Epithelial cell of prostate (primary cell): ENCODE results near the genes ENPEP, TIFA and LARP7.

- RRBS = no CpG with 5 or more reads among the region's 3 CpGs
Observed at GRCh38 chr4:107868691-107869511, 44.2 kb downstream of the SGMS2 start.

GRCh38 chr4:108009534-108010040 lies 19.9 kb downstream of the HADH start:
- RRBS = no CpG with 5 or more reads among the region's 5 CpGs

GRCh38 chr4:108036087-108036771 lies 46.5 kb downstream of the HADH start:
- RRBS = no CpG with 5 or more reads among the region's 9 CpGs

- RRBS = no CpG with 5 or more reads among the region's 12 CpGs
Observed at GRCh38 chr4:108165996-108166360, 2.8 kb downstream of the LEF1 start.

- RRBS = no CpG with 5 or more reads among the region's 5 CpGs
Observed at GRCh38 chr4:108651221-108651900, 962 bp downstream of the OSTC start.

GRCh38 chr4:108763296-108763595 lies 393 bp upstream of the ETNPPL start:
- RRBS = 34% methylated on average over 6 of the region's 8 CpGs

DNA sequence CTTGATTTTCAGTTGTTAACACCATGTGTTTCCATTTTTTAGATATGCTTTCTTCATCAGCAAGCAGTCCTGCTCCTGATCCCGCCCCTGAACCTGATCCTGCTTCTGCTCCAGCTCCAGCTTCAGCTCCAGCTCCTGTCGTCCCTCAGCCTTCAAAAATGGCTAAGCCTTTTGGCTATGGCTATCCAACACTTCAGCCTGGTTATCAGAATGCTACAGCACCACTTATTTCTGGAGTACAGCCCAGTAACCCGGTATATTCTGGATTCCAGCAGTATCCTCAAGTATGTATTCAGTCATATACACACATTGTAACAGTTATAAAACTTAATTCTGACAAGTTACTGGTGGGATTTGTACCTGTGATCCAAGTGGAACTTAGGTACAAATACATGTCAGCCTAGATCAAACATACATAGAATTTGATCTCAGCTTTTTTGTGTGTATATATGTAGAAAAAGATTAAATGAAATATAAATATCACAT lies 61.0 kb downstream of the SEC24B start:
- RRBS = no CpG with 5 or more reads among the region's 3 CpGs

- RRBS = no CpG with 5 or more reads among the region's 20 CpGs
Observed at GRCh38 chr4:109816114-109816643, 617 bp downstream of the GAR1 start.

DNA sequence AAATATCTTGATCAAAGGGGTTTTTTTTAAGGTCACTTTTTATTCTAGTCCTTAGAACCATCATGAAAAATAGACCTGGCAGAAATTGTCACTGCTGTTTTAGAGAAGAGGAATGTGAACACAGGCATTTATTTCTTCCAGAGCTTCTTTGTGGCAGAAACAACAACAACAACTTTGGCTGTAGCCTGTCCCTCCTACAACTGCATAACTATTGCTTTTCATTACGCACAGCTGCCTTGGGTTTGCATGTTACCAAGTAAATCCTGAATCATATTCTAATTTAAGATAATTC lies 73.2 kb downstream of the EGF start:
- RRBS = no CpG with 5 or more reads among the region's 1 CpG

GRCh38 chr4:110475694-110477004 lies at the start of gene ENPEP:
ENPEP (plus strand) TSS chr4:110476155.
- RRBS = 85% methylated on average over 7 of the region's 50 CpGs

DNA sequence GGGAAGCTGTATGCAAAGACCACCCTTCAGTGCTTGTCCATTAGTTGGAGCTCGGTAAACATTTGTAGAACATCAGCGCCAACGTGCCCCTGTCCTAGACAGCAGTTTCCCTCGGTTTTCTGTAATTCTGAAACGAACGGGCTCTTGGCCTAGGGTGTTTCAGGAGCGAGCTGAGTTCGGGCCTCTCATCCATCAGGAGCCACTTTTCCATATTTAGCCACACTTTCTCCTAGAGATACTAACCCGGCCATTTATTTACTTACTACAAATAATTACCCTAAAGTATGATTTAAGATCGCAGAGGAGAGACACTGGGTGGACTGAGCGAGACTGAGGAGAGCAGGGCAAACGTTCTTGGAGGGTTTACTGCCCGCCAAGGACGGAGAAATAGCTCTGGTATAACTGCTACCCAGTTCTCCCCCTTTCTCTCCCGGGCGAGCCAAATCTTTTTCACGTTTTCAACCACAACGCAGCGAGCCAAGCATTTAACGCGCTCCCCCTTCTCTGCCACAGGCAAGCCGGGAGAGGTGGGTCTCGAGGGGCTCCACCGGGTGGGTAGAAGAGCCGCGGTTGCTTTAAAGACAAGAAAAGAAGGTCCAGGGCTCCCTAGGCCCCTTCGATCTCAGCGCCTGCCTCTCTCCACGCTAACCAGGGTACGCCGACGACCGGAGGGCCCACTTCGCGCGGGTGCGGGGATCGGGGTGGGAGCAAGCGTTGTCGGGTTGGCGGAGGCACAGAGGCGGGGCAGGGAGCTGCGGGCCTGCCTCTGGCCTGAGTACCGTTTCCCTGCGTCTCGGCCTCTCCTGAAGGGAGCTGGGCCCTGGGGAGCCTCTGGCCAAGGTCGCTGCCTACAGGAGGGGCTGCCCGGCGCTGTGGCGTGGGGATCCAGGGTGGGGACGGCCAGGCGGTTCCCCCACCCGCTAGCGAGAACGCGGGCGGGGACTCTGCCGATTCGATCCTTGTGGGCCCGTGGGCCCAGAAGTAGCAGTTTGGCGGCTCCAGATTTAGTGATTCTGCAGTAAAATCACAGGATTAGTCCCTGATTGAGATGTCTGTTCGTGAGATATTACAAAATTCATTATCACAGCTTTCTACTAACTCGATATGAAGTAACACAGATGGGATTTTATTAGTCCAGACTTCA lies 10.9 kb upstream of the PITX2 start:
- RRBS = 21% methylated on average over 11 of the region's 63 CpGs

GRCh38 chr4:110693618-110693937 lies 70.7 kb upstream of the PITX2 start:
- RRBS = no CpG with 5 or more reads among the region's 3 CpGs

GRCh38 chr4:111337187-111337657 lies 714.3 kb upstream of the PITX2 start:
- RRBS = no CpG with 5 or more reads among the region's 17 CpGs

GRCh38 chr4:112279939-112280389 lies 5.7 kb downstream of the TIFA start:
- RRBS = no CpG with 5 or more reads among the region's 6 CpGs

DNA sequence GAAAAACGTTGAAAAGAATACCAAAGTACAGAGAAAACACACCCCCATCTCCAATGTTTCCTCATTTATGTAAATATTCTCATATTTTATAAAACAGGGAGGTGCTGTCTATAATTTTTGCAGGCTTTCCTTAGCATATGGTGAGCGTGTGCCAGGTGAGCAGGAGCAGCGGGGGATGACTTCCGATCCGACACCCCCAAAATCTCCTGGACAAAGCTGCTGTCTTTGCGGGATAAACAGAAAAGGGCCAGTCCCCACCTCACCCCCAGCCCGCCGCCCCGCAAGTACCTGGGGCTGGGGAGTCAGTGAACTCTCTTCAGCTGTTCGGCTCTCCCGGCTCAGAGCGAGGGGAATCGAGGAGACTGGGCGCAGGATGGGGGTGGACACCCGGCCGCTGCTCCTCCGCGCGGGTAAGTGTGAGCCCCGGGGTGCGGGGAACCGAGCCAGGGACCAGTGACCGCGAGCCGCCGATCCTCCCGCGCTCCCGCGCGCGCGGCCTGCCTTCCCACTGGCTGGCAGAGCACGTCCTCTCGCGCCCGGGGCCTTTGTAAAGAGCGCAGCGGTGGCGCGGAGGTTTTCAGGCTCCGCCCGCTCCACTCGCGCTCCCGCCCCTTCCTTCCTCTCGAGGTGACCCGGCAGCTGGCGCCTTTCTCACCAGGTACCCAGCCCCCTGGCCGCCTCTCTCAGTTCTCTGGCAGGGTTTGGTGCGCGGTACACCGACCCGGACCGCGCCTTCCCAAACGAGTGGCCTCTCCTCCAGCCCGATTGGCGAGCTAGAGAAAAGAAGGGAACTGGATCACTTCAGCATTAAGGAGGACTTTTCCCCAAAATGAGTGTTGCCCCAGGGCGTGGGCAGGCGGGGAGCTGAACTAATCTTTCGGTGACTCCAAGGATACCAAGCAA lies at the start of gene TIFA:
TSS of gene TIFA (minus strand) at position 553 of the 903 bp plus-strand sequence.
- RRBS = 2% methylated on average over 23 of the region's 62 CpGs

DNA sequence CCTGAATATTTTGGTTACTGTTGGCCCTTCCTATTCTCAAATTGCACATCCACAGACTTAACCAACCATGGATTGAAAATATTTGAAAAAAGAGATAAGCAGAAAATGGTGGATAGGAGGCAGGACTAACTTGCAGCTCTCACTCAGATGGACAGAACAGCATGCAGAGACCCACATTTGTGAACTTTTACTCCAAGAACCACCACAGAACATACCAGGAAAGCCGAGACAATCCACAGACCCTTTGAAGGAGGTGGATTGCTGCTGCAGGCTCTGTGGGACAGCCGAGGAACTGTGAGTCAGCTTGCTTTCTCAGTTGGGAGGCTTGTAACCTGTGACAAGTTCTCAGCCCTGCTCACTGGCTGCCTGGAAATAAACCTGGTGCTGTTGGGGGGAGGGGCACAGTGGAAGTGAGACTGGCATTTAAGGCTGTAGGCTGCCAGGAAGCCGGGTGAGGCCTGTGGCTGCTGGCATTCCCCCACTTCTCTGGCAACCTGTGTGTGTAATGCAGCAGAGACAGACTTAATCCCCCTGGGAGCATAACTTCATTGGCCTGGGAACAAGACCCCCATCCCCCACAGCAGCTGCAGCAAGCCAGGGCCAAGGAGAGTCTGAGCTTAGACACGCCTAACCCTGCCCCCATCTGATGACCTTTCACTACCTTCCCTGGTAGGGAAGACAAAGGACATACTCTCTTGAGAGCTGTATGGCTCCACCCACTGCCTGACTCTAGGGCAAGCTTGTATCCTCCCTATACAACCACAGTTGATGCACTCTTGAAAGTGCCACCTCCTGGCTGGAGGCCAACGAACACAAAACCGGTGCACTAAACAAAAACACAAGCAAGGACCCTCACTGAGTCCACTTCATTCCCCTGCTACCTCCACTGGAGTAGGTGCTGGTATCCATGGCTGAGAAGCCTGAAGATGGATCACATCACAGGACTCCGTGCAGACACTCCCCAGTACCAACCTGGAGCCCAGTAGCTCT lies 64.1 kb downstream of the ALPK1 start:
- RRBS = no CpG with 5 or more reads among the region's 7 CpGs

DNA sequence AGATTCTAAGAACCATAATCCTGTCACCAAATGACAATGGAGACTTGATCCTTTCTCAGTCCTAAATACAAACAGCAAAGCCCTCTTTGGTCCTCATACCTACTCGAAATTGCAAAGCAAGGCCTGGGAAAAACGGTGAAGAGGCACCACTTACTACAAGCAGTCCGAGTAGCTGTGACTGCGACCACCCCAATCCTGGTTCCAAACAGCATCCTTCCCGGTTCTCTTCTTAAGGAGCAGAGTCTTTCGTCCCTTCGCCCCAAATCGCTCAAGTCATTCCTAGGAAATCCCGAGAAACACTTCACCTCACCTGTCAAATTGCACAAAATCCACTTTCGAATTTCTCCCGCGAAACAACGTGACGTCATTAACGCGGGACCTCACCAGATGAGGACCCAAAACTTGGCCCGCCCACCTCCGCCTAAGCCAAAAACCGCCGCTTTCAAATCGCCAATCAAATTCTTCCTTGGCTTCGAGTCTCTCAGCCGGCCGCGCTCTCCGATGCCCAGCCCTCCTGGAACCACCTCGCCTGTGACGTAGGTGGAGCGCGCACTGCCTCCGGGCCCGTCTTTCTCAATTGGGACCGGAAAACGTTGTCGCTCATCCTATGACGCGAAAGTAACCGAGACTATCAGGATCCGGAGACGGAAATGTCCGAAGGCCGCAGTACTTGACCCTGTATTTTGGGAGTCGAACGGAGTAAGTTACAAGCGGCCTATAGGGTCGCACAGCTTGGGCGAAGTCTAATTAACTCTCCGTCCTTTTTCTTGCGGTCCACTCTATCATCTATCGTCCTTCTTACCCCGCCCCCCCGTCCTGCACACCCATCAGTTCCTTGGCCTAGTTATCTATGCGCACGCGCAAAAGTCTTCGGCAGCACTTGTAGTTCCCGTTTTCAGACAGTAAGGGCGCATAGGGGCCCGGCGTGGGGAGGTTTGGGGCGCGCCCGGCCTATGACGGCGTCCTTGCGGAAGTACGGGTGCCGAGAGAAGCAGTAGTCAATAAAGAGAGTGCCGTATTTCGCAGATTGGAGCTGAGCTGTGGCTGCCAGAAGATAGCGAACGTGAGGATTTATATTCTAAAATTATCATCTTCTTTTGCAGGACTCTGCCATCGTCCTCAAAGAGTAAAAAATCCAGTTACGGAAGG lies at the start of gene LARP7:
TSS of gene LARP7 (plus strand) at position 603 of the 1,149 bp plus-strand sequence.
- RRBS = under 1% methylated on average over 9 of the region's 74 CpGs

DNA sequence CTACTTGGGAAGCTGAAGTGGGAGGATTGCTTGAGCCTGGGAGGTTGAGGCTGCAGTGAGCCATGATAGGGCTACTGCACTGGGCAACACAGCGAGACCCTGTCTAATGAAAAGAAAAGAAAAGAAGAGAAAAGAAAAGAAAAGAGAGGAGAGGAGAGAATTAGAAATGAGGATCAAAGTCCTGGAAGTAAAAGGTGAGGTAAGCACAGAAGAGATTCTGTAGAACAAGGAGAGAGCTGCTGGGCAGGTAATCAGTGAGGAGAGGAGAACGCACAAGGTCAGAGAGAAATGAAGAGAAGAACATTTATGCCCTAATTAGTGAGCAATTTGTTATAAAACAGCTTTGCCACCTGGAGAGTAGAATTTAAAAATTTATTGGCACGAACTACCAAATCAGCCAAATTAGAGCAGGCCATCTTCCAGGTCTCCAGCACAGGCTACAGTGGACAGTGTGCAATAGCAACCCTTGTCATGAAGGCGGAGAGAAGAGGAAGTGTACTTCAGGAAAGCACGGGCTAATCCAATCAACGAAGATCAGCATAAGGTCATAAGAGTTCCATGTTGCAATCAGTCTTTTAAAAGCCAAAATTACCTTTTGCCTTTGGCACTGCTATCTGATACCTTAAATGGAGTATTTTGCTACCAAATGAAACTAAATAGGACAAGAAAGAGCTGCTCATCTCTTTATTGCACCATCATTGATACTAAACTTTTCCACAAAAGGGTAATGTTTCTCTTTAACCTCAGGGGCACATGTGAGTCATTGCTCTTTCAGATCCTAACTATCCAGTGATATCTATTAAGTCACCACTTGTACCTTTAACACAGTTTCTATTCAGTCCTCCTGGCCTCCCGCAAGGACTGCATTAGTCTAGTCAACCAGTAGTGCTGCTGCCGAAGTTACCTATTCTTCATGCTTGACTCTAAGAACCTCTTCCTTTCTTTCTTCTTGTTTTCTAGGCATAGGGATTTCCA lies 19.8 kb downstream of the ANK2 start:
- RRBS = no CpG with 5 or more reads among the region's 8 CpGs

DNA sequence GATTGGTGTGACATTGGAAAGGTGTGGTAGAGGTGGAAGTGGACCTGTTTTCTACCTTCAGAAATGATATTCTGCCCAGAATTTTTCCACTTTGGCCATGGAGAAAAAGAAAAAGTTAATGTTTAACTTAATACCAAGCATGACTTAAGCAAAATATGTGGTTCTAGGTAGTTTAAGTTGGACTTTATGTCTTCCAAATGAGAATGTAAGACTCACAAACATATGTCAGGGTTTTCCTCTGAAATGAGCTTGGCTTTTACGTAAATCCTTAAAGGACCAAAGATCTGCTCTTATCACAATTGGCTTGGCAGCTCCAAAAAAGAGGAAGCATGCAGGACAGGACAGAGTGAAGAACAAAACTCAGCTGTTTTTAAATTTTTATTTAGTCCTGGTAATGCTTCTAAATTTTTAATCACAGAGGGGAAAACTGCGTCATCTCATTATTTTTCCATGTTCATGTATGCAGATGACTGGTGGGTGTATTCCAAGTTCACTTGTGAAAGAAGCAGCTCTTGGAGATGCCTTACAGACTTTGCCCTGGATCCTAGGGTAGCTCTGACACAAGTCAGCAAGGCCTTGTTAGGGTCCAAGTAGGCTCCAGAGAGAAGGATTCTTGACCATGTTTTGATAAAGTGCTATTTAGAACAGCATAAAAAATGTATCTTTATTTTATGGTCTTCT lies 98.2 kb downstream of the ANK2 start:
- RRBS = no CpG with 5 or more reads among the region's 2 CpGs